Vagina (tissue), 1 donor: ENCODE measurements around a stretch of chr5.

DNA sequence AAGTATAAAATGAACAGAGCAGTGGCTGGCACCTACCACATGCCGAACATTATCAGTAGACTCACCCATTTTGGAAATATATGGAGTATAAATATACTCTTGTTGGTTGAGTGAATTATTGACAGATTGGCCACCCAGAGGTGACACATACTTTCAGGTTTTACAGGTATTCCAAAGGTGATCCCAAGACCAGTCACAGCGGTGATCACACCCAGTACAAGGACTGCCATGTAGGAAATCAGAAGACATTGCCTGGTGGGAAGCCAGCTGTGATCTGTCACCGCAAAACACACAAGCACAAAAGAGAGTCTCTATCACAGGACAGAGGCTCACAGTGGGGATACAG is 15.7 kb downstream of the BTF3 start:
- PRO-cap = no peak
- RAMPAGE, long total RNA = no peak

GRCh38 chr5:73515242-73515635 is 17.0 kb downstream of the BTF3 start:
- PRO-cap = no peak
- RAMPAGE, long total RNA = no peak

GRCh38 chr5:73728454-73728987 is 102.5 kb downstream of the ARHGEF28 start:
- PRO-cap = no peak
- RAMPAGE, long total RNA = no peak

DNA sequence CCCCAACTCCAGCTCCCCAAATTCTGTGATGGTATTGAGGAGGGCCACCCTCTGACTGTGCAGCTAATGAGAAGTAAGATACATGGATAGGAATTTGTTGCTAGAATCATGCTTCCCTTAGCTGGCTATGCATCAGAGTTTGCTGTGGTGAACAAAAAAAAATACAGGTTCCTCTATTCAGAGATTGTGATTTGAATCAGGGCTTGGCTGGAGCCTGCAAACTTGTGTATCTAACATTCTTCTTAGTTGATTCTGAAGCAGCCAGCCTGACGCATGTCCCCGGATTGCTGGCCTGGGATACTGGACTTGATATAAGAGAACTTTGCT is 292.7 kb downstream of the ARHGEF28 start:
- PRO-cap = no peak
- RAMPAGE, long total RNA = no peak

DNA sequence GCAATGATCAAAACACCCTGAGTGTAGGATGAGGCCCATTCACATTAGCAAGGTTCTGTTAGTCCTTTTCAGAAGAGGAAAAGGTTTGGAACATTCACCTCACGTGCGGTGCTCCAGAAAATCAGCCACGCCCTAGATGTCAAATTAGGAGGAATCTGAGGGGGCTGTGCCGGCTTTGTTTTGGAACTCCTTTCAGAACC is 495.0 kb downstream of the ENC1 start:
- PRO-cap = no peak
- RAMPAGE, long total RNA = no peak

GRCh38 chr5:74199101-74199498 is 441.4 kb downstream of the ENC1 start:
- PRO-cap = no peak
- RAMPAGE, long total RNA = no peak

- PRO-cap = no peak
- RAMPAGE, long total RNA = no peak
These were observed 140.3 kb downstream of the ENC1 start for GRCh38 chr5:74500005-74500895.

DNA sequence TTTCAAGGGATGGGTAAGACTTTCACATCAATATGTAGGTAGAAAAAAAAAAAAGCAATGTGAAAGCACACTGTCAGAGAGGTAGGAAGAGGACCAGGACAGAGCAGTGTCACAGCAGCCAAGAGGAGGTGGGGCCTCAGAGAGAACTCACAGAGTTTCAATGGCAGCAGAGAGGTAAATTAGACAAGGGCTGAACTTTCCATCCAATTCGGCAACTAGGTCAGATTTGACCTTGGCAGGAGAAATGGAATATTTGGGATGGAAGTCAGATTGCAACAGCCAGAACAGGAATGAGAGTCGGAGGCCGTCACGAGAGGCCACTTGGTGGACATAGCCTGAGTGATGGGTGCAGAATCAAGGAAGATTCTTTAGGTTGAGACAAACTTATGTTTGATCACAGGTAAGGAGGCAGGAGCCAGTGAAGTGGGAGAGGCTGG is 57.7 kb downstream of the ENC1 start:
- PRO-cap = no peak
- RAMPAGE, long total RNA = no peak

DNA sequence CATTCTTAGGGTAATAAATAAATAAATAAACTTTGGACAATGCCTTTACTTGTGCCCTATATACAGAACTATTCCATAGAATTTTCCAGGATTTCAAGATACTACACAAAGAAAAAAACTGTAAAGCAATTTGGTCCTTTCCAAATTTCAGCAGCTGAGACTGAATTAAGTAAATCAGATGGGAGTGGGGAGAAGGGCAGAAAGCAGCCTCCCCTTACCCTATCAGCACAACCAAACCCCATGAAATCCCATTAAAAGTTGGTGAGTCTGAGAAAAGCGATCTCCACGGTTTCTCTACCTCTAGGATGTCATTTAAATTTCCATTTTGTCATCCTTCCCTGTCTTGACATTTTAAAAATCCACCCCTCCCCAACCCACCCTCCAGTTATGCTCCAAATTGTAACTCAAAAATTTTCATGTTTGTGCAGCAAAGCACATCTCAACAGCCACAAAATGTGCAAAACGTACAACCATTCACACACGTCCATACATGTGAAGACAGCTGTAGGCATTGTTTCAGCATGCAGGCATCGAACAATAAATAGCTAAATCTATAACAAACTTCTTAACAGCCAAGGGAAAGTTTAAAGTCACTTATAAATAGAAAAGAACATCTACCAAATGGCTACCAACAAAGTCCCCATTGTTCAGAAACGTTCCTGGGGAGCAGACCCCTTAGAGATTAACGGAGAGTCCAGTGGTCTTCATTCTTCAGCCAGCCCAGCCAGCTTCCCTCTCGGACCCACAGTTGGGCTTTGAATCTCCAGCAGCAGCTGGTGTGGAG is 11.5 kb downstream of the ENC1 start:
- PRO-cap = no peak
- RAMPAGE, long total RNA = no peak

- PRO-cap = no peak
- RAMPAGE, long total RNA = no peak
These were observed 11.4 kb upstream of the FAM169A start for GRCh38 chr5:74877529-74878008.

GRCh38 chr5:74916618-74917122 is 50.5 kb upstream of the FAM169A start:
- PRO-cap = no peak
- RAMPAGE, long total RNA = no peak

DNA sequence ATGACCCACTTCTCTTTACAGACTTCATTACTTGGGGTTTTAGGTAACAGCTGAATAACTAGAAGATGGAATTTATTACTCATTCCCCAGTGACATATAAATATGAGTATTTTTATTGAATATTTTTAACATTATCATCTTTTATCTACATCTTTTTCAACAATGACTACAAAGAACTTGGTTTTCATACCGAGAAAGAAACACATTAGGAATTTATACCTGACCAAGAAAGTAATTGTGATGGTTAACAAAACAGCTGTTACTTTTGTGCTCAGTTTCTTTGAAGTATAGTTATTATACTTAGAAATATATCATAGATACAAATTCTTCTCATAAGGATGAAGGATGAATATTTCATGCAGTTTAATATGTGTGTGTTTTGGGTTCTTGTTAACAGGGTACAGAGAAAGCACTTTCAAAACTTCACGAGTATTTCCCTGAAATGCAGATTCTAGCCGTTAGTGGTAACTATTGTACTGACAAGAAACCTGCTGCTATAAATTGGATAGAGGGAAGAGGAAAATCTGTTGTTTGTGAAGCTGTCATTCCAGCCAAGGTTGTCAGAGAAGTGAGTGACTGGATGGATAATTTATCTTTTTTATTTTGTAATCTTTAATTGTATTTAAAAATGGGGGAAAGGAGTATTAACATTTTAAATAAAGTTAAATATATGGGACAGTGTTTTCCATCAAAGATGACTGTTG is 21.4 kb downstream of the HMGCR start:
- PRO-cap = no peak
- RAMPAGE, long total RNA = start-site peak on the plus strand centred at position 319 of the sequence, 45 bp wide, 21 reads

DNA sequence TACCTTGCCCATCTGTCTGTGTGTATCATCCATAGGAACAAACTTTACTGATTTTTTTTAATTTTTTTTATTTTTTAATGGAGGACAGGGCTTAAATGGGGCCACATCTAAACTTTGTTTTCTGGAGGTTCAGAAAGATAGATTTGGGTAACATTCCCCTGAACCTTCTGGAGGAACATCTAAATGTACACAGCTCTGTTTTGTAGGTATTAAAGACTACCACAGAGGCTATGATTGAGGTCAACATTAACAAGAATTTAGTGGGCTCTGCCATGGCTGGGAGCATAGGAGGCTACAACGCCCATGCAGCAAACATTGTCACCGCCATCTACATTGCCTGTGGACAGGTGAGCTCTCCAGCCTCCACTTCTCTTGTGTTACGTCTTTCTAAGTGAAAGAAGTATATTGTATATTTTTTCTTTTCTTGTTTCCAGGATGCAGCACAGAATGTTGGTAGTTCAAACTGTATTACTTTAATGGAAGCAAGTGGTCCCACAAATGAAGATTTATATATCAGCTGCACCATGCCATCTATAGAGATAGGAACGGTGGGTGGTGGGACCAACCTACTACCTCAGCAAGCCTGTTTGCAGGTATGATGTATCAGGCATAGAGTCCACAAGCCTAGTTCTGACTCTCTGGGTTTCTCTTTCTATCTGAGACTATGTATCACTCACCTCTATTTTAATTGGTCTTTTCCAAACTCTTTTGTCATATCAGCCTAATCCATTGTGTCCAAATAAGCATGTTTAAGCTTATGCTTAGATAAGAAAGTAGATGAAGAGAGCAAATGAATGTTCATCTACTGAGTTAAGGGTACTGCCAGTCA is 22.2 kb downstream of the HMGCR start:
- PRO-cap = no peak
- RAMPAGE, long total RNA = start-site peak on the plus strand centred at position 277 of the sequence, 142 bp wide, 50 reads; start-site peak on the plus strand centred at position 511 of the sequence, 159 bp wide, 43 reads

GRCh38 chr5:75566543-75567345 is 44.5 kb upstream of the ANKDD1B start:
- PRO-cap = no peak
- RAMPAGE, long total RNA = no peak

GRCh38 chr5:75583071-75583666 is 28.1 kb upstream of the ANKDD1B start:
- PRO-cap = no peak
- RAMPAGE, long total RNA = no peak

DNA sequence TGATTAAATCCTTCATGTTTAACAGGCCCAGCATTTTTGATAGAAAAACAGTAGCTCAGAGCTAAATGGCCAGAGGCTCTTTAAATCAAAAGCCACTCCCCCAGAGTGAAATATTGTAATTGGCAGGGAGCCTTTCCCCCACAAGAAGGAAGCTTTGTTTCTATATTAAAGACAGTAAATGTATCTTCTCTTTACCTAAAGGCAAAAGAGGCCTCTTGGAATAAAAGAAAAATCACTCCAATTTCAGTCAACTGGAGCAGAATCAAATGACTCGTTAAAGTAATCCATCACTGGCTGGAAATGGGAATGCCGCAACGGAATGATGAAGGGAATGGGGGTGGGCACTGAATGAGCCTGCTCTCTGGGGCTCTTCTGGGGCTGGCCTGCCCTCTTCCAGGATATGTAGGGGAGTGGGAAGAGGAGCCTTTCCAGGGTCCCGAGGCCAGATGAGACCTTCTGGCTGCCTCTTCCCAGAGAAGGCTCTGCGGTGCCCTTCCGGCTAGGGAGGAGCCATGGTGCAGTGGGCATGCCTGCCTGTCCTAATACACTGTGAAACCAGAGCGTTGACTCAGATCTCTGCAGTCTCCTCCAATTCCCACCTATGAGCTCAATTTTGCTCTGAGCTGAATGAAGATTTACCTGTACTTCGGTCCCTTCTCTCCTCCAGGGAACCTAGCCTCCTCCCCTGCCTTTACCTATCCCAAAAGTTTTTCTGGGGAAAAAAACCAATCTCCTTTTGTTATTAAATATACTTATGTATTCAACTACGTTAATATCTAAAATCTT is 45.3 kb downstream of the ANKDD1B start:
- PRO-cap = no peak
- RAMPAGE, long total RNA = no peak

GRCh38 chr5:75670657-75671155 is 46.5 kb downstream of the POC5 start:
- PRO-cap = no peak
- RAMPAGE, long total RNA = no peak

DNA sequence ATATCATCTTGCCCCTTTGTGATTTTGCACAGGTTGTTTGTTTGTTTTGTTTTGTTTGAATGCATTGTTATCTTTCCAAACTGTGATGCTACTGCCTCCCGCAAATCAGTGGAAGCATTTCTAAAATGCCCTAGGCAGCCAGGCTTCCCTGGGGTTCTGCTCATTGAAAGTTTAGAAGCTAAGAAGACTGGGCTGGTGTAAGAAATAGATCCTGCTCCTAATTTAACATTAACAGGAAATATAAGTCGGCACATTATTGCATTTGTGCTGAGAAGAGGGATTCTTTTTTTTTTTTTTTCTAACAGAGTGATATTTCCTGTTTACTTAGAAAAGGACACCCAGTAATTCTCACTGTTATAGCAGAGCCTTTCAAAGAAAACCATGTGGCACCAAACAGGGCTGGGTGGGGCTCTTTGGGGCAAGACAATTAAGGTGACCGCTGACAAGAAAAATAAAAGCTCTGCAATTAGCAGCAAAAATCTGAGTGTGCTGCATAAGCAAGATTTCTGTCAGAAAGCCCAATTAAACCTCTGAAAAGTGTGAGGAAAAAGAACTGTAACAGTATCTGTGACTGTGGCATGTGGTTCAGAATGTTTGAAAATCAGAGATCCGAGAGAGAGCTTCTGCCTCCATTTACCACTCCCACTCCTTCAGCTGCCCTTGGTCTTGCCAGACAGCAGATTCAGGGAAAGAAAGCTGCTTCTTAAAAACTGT is 77.2 kb upstream of the IQGAP2 start:
- PRO-cap = no peak
- RAMPAGE, long total RNA = no peak

- PRO-cap = no peak
- RAMPAGE, long total RNA = no peak
These were observed 19.2 kb downstream of the IQGAP2 start for GRCh38 chr5:76422170-76422723.

- PRO-cap = no peak
- RAMPAGE, long total RNA = no peak
These were observed 23.5 kb downstream of the IQGAP2 start for GRCh38 chr5:76426517-76426962.